Subcutaneous adipose tissue (tissue), 3 donors: ENCODE measurements around a stretch of chr9.

GRCh38 chr9:112032069-112032477 lies 135.5 kb downstream of the UGCG start:
- PRO-cap, result no peak
- RAMPAGE, long total RNA, 3 experiments, result no peak in any of the 3 experiments

DNA sequence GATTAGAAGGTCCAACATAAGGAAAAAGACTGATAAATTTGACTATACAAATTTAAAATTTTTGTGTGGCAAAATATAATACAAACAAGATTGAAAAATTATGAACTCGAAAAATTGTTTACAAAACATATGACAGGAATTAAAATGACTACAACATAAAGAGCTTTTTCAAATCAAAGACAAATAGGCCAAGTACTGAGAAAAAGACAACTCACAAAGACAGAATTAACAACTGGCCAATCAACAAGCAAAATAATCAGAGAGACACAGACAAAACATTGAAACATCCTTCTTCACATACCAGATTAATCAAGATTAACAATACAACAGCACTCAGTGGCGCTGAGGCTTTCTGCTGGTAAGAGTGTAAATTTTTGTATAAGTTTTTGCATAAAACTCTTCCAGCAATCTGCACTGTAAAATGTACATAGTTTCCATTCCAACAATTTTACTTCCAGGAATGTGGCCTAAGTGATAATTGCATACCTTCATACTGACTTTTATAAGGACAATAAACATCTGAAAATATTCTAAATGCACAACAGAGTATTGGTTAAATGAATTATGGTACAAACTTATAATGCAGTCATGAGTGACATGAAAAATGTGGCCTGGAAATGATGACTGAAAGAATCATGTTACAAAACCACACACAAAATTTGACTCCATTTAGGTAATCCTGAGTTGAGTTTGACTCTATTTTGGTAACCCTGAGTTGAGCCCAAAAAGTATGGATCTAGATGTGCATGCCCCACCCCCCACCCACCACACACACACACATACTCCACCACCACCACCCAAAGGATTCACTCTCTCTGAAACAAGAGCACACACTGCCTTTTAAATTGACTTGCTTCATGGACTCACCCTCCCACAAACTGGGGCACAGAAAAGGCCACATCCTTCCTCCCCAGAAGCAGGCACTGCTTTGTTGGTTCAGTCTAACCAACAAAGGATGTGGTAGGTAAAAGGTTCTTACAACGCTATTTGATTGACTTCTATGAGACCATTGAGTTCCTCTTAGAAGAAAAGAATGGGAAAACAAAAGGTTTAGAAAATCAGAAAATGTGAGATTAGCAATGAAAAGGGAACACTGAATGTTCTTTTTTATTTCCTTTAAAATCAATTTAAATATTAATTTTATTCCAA lies 137.7 kb downstream of the SUSD1 start:
- PRO-cap, result no peak
- RAMPAGE, long total RNA, 3 experiments, result no peak in any of the 3 experiments

DNA sequence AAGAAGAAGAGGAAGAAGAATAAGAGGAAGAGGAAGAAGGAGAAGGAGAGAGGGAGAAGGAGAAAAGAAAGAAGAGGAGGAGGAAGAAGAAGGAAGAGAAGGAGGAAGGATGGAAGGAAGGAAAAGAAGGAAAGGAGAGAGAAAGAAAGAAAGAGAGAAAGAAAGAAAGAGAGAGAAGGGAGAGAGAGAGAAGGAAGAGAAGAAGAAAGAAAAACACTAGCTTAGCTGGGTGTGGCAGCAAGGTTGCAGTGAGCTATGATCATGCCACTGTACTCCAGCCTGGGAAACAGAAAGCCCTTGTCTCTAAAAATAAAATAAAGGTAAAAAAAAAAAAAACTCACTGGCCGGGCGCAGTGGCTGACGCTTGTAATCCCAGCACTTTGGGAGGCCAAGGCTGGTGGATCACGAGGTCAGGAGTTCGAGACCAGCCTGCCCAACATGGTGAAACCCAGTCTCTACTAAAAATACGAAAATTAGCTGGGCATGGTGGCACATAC lies 19.2 kb downstream of the SUSD1 start:
- PRO-cap, result no peak
- RAMPAGE, long total RNA, 3 experiments, result no peak in any of the 3 experiments

DNA sequence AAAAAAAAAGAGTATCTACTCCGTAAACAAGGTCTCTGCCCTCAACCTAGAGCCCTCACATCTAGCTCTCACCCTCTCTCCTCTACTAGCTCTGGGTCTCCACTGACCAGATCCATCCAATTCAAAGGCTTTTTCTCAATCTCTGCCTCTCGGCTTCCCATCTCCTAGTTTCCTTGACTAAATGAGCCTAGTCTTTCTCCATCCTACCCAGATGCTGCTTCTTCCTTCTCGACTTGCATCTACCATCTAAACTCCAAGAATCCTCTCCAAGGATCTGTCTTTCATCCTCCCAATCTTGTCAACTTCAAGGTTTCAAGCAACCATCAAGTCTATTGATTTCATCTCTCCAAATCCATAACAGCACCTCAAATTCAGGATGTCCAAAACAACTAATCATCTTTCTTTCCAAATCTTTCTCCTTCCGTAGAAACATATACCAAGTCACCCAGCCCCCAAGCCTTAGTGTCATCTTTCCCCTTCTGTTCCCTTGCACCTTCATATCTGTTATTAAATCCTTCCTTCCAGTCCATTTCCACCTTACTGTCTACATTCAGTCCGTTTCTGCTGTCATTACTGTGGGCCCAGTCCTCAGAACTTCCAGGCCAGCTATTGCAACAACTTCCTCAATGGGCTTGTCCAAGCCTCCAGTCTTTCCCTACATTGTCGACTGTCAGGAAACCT lies 2.8 kb downstream of the SUSD1 start:
- PRO-cap, result no peak
- RAMPAGE, long total RNA, 3 experiments, result no peak in any of the 3 experiments

DNA sequence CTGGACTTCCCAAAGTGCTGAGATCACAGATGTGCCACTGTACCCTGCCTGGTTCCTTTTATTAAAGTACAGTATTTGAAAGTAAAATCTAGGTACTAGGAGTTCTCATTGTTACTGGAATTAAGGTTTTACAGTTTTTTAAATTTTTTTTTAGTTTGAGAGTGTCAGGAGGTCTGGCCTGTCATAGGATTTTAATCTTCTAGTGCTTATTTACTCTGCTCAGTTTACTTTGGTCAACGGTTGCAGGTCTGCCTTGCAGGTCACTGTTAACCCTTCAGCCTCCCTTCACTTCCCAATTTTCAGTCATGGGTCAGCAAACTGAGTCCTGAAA lies 18.7 kb upstream of the PTBP3 start:
- PRO-cap, result no peak
- RAMPAGE, long total RNA, 3 experiments, result no peak in any of the 3 experiments

- PRO-cap, result no peak
- RAMPAGE, long total RNA, 3 experiments, result no peak in any of the 3 experiments
Observed at GRCh38 chr9:112570671-112571027, 84.0 kb downstream of the KIAA1958 start.

DNA sequence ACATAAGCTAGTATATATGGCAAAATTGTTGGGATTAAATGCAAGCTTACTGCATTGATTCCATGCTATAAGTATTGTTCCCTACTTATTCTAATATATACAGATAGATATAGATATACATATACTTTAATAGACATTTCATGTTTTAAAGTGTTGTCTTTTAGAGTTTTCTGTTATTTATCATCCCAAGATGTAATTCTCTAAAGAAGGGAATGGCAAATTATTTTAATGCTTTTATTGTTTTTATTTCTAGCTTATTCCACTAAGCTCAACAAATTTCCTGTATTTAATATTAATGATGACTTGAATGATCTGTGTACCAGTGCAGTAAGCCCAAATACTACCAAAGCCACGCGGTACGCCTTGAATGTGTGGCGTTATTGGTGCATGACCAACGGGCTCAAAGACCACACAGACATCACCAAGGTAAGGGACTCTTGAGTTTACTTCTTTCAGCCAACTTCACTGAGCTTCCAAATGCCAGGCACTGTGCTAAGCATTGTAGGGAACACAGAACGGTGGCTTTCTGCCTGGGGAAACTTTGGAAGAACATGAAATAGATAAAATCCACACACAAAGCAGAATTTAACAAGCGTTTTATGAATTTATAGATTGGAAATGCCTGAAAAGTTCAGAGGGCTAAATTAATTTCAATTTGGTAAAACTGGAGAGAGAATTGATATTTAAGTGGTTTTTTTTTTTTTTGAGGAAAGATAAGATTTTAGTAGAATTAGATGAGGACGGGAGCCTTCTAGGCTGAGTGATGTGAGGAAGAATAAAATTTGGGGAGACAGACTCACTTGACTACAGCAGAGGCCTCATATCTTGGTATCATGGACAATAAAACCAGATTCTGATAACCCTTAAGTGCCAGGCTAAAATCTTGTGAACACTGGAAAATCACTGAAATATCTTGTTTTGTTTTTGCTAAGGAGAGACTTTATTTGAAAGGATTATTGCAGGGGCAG lies 72.2 kb downstream of the INIP start:
- PRO-cap, result no peak
- RAMPAGE, long total RNA, 3 experiments, result no peak in any of the 3 experiments

GRCh38 chr9:112659145-112659761 lies 58.7 kb downstream of the INIP start:
- PRO-cap, result no peak
- RAMPAGE, long total RNA, 3 experiments, result no peak in any of the 3 experiments

- PRO-cap, result no peak
- RAMPAGE, long total RNA, 3 experiments, result no peak in any of the 3 experiments
Observed at GRCh38 chr9:112731713-112732428, 14.0 kb upstream of the INIP start.

DNA sequence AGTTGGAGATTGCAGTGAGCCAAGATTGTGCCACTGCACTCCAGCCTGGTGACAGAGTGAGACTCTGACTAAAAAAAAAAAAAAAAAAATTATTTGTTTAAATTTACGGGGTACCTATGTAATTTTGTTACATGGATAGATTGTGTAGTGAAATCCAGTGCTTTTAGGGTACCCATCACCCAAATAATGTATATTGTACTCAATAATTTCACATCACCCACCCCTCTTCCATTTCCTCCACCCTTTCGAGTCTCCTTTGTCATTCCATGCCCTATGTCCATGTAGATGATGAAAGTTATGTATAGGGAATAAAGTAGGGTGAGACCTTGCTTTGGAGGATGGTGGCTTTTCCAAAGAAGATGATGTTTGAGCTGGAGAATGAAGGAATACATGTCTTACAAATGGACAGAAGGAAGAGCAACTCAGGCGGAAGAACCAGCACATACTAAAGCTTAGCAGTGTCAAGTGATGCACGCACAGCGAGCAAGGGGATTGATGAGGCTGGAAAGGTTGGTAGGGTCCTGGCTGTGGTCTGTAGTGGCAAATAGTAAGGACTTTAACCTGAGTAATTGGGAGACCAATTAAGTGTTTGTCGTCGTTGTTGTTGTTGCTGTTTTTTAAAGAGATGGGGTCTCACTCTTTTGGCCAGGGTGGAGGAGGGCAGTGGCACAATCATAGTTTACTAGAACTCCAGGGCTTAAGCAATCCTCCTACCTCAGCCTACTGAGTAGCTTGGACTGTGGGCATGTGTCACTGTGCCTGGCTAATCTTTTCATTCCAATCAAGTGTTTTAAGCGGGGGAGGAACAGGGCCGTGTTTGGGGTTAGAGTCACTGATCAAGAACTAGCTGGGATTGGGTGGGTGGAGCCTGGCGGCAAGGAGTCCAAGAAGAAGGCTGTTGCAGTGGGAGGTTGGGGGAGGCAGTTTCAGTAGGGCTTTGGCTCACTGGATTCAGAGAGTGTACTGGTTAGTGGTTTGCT lies 13.5 kb downstream of the SNX30 start:
- PRO-cap, result no peak
- RAMPAGE, long total RNA, 3 experiments, result no peak in any of the 3 experiments

- PRO-cap, result no peak
- RAMPAGE, long total RNA, 3 experiments, result no peak in any of the 3 experiments
Observed at GRCh38 chr9:112868967-112869824, 21.5 kb downstream of the SLC46A2 start.

- PRO-cap, result no peak
- RAMPAGE, long total RNA, 3 experiments, result no peak in any of the 3 experiments
Observed at GRCh38 chr9:112877165-112877754, 13.4 kb downstream of the SLC46A2 start.

GRCh38 chr9:113125445-113125753 lies 25.4 kb upstream of the SLC31A2 start:
- PRO-cap, result no peak
- RAMPAGE, long total RNA, 3 experiments, result no peak in any of the 3 experiments

GRCh38 chr9:113154939-113155283 lies 4.1 kb downstream of the SLC31A2 start:
- PRO-cap, result no peak
- RAMPAGE, long total RNA, 3 experiments, result no peak in any of the 3 experiments

- PRO-cap, result no peak
- RAMPAGE, long total RNA, 3 experiments, result no peak in any of the 3 experiments
Observed at GRCh38 chr9:113341597-113342251, 1.6 kb upstream of the WDR31 start.

GRCh38 chr9:113346219-113346982 lies 2.9 kb upstream of the BSPRY start:
- PRO-cap, result unidirectional peak, minus-strand start at chr9:113346953
- RAMPAGE, long total RNA, 3 experiments, result no peak in any of the 3 experiments

- PRO-cap, result no peak
- RAMPAGE, long total RNA, 3 experiments, result no peak in any of the 3 experiments
Observed at GRCh38 chr9:113463952-113464475, 487 bp downstream of the RGS3 start.

GRCh38 chr9:113542059-113542465 lies 78.5 kb downstream of the RGS3 start:
- PRO-cap, result no peak
- RAMPAGE, long total RNA, 3 experiments, result no peak in any of the 3 experiments

GRCh38 chr9:113557450-113558017 lies 94.0 kb downstream of the RGS3 start:
- PRO-cap, result no peak
- RAMPAGE, long total RNA, 3 experiments, result no peak in any of the 3 experiments

- PRO-cap, result no peak
- RAMPAGE, long total RNA, 3 experiments, result no peak in any of the 3 experiments
Observed at GRCh38 chr9:113558953-113559700, 95.6 kb downstream of the RGS3 start.